Placental pericyte (primary cell): ENCODE data around the genes ZNF184, H2BC15, ZKSCAN4 and TRIM27.

GRCh38 chr6:27472074-27472604, 766 bp downstream of the ZNF184 start:
- CAGE, long polyA plus RNA, result no peak

DNA sequence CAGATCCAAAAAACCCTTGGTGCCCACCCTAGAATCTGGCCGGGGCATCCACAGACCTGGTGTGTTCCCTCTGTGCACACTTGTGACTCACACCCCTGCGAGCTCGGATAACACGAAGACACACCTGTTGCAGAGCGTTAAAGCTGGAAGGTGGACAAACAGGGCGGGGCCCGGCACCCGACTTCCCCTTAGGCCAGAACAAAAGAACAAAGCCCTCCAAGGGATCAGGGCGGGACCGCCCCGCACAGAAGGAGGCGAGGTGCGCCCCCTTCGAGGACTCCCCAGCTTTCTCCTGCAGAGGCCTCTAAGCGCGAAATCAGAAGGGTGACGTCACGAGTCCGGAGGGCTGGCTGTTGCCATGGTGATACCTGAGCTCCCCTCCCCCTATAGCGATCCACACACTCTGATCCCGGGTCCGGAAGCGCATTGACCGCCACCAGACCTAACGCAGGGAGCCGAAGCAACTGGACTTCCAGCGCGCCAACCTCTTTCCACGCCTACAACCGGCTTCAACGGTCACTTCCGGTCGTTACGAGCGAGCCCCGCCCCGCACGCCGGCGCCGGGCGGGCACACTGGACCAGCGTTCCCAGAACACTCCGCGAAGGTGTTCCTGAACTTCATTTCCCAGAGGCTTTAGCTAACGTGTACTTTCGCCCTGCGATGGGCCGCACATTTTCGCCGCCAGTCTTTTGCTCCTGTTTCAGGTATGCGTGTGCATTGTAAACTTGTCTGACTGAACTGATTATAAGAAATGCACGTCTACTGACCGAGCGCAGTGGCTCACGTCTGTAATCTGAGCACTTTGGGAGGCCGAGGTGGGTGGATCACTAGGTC, at the start of gene ZNF184:
ZNF184 (minus strand) TSS at position 501 of the 835 bp plus-strand sequence.
- CAGE, long polyA plus RNA, result no peak

- CAGE, long polyA plus RNA, result no peak
Observed at GRCh38 chr6:27592084-27592336, 119.1 kb upstream of the ZNF184 start.

DNA sequence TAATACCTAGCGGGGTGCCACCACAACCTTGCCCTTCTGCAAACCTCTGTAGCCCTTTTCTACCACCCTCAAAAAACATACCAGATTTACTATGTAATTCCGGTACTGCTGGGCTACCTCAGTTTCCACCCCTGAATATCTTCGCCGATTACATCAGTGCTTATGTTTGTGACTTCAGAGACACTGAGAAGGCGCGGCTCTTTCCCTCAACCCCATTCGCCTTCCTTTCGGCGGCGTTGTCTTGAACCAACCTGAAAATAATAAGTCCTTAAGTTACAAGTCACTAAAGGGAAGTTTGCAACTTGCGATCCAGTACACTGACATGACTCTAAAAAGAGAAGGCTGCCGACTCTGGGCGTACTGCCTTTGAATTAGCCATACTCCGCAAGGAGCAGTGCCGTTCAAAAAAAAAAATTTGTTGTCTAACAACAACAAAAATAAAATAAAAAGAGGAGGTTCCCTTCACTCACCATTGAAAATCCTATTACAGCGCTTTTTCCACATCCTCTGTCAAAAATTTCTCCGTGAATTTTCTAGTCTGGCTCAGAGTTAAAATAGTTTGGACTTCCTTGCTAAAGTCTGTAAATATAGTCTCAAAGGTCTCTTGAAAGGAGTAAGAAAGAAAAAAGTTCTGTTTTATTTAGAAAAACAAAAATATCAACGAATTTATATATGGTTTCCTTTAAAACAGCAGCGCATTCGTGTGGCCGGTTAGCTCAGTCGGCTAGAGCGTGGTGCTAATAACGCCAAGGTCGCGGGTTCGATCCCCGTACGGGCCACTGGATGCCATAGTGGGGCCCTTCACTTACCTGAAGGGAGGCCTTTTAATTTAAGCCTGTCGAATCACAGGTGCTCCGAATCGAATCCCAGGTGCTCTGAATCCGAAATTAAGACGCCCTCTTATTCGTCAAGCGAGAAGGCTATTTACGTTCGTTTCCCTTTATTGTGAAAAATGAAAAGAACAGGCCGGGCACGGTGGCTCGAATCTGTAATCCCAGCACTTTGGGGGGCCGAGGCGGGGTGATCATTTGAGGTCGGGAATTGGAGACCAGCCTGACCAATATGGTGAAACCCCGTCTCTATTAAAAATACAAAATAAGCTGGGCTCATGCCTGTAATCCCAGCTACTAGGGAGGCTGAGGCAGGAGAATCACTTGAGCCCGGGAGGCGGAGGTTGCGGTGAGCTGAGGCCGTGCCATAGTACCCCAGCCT, 139.4 kb downstream of the H2BC13 start:
- CAGE, long polyA plus RNA, result no peak

GRCh38 chr6:27809583-27809795, 362 bp upstream of the H3C10 start:
- CAGE, long polyA plus RNA, result no peak

- CAGE, long polyA plus RNA, result no peak
Observed at GRCh38 chr6:27836086-27836490, 2.1 kb downstream of the H2AC15 start.

DNA sequence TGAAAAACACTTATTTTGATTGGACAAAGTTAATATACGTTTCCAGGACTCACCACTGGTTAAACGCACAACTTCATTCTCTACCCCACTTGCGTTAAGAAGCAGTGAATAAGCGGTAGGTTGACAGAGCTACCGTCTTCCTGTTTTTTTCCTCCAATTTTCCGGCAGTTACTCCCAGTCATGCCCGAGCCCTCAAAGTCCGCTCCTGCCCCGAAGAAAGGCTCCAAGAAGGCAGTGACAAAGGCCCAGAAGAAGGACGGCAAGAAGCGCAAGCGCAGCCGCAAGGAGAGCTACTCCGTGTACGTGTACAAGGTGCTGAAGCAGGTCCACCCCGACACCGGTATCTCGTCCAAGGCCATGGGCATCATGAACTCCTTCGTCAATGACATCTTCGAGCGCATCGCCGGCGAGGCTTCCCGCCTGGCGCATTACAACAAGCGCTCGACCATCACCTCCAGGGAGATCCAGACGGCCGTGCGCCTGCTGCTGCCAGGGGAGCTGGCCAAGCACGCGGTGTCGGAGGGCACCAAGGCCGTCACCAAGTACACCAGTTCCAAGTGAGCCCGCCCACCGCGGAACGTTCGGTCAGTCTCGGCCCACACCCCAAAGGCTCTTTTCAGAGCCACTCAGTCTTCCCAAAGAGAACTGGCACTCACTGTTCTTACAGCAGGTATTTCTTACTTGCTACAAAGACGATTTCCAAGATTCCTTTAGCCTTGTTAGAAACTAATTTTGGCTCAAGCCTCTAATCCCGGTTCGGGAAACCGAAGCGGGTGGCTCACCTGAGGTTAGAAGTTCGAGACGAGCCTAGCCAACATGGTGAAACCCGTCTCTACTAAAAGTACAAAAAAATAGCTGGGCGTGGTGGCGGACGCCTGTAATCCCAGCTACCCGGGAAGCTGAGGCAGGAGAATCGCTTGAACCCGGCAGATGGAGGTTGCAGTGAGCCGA, at the start of gene H2BC15:
H2BC15 (plus strand) TSS at position 88 of the 951 bp plus-strand sequence.
- CAGE, long polyA plus RNA, result no peak

- CAGE, long polyA plus RNA, result no peak
Observed at GRCh38 chr6:27865896-27866504, 883 bp downstream of the H2AC16 start.

- CAGE, long polyA plus RNA, result no peak
Observed at GRCh38 chr6:27872619-27872820, 374 bp upstream of the H3C11 start.

GRCh38 chr6:28251382-28252522, at the start of gene ZKSCAN4:
Gene ZKSCAN4 (minus strand): TSS chr6:28252269.
- CAGE, long polyA plus RNA, result no peak

- CAGE, long polyA plus RNA, result no peak
Observed at GRCh38 chr6:28435584-28436231, 7.6 kb downstream of the ZSCAN23 start.

GRCh38 chr6:28514154-28514671, 1.4 kb downstream of the GPX6 start:
- CAGE, long polyA plus RNA, result no peak

- CAGE, long polyA plus RNA, result no peak
Observed at GRCh38 chr6:28635222-28636287, 48.5 kb upstream of the SCAND3 start.

DNA sequence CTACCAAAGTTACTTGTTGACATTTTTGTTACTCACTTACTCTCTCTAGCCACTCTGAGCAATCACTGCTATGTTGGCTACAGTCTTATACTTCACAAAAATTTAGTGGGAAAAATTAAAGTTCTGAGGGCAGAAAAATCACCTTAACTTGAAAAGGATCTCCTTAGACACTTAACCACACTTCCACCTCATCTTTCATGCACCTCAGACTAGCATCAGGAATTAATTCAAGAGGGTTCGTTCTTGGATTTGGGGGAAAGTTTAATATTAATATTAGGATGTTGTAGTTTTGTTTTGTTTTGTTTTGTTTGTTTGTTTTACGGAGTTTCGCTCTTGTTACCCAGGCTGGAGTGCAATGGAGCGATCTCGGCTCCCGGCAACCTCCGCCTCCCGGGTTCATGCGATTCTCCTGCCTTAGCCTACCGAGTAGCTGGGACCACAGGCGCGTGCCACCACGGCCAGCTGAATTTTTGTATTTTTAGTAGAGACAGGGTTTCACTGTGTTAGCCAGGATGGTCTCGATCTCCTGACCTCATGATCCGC, 133.3 kb upstream of the SCAND3 start:
- CAGE, long polyA plus RNA, result no peak

DNA sequence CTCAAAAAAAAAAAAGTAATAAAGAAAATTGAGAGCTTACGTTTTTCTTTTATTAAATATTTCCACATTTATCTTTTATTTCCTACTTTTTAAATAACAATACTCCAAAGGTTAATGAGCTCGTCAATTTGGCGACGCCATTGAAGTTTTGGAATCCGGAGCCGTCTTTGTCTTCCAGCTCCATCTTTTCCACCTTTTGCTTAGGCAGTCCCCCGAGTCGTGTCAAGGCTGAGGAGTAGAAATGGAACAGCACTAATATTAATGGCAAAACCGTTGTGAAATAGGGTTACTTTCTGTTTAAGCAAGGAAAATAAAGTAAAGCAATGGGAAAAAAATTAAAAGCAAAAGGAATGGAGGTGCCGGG, 85.7 kb downstream of the TRIM27 start:
- CAGE, long polyA plus RNA, result no peak

DNA sequence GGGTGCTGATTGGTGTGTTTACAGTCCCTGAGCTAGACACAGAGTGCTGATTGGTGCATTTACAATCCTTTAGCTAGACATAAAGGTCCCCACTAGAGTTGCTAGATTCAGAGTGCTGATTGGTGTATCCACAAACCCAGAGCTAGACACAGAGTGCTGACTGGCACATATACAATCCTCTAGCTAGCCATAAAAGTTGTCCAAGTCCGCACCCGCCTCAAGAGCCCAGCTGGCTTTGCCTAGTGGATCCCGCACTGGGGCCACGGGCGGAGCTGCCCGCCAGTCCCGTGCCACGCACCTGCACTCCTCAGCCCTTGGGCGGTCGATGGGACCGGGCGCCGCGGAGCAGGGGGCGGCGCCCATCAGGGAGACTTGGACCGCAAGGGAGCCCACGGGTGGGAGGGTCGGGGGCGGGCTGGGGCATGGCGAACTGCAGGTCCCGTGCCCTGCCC, 38.9 kb downstream of the TRIM27 start:
- CAGE, long polyA plus RNA, result no peak

DNA sequence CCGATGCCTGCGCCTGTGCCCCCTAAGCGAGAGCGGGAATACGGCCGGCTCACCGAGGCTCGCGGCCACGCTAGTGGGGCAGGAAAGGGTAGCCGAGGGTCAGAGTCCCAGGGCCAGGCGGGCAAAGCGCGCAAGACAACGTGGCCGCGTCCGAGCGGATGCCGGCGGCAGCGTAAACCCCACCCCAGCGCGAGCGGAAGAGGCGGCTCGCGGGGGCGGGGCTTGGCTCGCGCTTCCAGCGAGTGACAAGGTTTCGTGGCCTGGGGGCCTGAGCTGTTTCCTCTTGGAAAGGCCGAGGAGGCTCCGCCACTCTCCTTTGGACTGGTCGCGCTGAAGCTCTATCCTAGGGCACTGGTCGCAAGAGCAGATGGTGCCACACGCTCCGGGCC, at the start of gene TRIM27:
TRIM27 (minus strand) TSS at position 174 of the 389 bp plus-strand sequence.
- CAGE, long polyA plus RNA, result no peak

DNA sequence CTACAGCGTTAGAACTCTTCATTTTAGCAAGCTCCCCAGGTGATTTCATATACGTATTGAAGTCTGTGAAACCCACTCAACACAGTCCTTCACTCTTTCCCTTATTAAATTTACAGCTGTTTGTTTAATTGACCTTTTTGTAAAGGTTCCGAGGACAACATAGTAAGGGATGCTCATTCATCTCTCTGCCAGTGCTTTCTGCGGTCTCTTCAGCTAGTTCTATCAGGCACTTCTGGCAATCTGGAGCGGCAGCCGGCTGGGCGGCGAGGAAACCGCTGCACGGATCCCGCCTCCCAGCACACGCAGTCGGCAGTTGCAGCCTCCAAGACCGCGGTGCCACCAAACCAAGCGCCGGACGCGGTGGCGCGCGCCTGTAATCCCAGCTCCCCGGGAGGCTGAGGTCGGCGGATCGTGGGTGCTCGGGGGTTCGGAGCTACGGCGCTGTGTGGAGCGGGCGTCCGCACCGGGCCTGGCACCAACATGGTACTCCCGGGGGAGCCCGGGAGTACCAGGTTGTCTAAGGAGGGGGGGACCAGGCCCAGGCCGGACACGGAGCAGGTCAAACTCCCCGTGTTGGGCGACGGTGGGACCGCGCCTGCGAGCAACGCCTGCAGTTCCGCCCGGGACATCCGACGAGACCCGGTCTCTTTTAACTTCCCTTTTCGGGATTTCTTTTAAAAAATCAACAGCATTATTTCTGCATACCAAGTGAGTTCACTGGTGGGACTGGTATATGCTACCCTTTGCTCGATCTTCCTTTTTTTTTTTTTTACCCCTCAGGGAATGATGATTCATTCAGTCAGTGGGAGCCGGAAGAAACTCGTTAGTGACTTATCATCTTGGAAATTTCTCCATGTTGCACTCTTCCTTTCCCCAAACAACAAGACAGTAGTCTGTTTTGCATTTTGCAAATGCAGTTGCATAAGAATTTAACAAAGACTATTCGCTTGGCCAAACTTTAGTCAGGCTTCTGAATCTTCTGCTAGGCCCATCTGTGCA, 27.7 kb downstream of the ZNF311 start:
- CAGE, long polyA plus RNA, result no peak

GRCh38 chr6:29627340-29627943, 5.5 kb downstream of the GABBR1 start:
- CAGE, long polyA plus RNA, result no peak

GRCh38 chr6:29631154-29631959, 1.6 kb downstream of the GABBR1 start:
- CAGE, long polyA plus RNA, result no peak